Penis (tissue), 1 donor: ENCODE results near the genes HES2, ESPN, CAMTA1, VAMP3 and TNFRSF9.

DNA sequence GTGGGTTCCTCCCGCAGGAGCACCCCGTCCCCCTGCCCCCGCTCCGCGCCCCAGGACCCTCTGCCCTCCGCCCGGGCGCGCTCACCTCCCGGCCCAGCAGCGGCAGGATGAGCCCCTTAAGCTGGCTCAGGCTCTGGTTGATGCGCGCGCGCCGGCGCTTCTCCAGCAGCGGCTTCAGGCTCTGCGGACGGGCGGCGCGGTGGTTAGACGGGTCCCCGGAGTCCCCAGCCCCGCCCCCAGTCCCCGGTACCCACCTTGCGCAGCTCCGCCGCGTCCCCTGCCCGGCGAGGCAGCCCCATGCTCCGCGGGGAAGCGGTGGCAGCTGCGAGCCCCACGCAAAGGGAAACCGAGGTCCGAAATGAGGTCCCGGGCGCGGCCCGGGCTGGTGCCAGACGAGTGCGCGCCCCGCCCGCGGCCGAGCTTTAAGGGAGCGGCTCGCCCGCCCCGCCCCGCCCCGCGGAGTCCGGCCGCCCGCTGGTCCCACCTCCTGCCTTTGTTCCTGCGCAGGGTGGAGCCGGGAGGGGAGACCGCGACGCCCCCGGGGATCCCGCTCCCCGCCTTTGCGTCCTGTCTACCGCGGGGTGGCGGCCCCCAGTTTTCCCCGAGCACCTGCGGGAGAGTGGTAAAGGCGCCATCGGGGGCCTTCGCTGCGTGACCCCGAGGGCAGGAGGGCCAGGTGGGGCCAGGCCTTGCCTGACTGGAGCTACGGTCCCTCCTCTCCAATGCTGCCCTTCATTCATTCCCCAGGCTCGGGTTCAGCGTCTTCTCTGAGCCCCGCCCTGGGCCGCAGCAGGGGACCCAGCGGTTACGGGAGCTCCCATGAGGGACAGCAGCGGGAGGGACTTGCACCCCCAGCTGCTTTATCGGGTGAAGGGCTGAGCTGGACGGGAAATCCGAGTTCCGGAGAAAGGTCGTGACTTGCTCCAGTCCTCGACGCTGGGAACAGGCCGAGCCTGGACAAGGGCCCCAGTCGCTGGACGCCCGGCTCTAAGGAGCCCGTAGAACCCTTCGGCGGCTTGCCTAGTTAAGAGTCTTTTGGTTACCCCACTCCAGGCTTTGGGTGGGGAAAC, at the start of gene HES2:
TSS of gene HES2 (minus strand) at position 398 of the 1,070 bp plus-strand sequence.
- PRO-cap = unidirectional peak, minus-strand start at position 398 of the sequence; bidirectional peak, plus-strand start at position 405 of the sequence, minus-strand start at position 398 of the sequence

GRCh38 chr1:6424115-6424855, at the start of gene ESPN:
TSS of gene ESPN (plus strand) at chr1:6424776.
- PRO-cap = unidirectional peak, plus-strand start at chr1:6424776

DNA sequence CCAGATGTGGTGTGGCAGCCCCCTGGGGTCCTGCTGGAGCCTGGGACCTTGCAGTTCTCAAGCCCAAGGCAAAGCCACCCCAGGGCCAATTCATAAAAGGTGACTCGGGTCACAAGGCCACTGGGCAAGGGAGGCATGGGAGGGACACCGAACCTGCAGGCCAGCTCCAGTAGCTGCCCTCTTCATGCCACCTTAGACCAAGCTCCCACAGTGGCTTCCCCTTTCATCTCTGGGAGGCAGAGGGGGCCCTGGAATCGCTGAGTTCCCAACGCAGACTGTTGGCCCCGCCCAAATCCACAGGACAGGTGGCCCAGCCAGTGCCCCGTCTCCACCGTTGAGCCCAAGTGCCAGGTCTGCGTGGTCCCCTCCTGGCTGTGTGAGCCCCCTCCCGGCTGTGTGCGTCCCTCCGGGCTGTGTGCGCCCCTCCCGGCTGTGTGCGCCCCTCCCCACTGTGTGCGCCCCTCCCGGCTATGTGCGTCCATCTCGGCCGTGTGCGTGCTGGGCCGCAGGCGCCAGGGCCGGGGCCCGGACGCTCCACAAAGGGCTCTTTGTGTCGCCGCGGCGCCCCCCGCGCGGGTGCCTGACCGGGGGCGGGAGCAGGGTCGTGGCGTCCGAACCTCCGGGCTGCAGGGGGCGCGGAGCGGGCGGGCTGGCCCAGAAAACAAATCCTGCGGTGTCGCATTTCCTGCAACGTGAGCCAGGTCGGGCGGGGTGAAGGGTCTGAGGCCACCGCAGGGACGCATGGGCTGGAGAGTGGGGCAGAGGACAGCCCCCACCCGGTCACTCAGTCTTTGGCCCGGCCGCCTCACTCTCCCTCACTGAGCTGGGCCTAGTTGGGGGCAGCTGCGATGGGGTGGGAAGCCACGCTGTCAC, 19.0 kb downstream of the TNFRSF25 start:
- PRO-cap = no peak

- PRO-cap = no peak
Observed at GRCh38 chr1:6461031-6461520, 4.9 kb downstream of the TNFRSF25 start.

GRCh38 chr1:6464202-6465016, 1.6 kb downstream of the TNFRSF25 start:
- PRO-cap = no peak

GRCh38 chr1:6496202-6496791, 4.8 kb upstream of the PLEKHG5 start:
- PRO-cap = no peak

GRCh38 chr1:6506099-6506586, 14.7 kb upstream of the PLEKHG5 start:
- PRO-cap = no peak

GRCh38 chr1:6585713-6586240, 6.0 kb downstream of the ZBTB48 start:
- PRO-cap = no peak

DNA sequence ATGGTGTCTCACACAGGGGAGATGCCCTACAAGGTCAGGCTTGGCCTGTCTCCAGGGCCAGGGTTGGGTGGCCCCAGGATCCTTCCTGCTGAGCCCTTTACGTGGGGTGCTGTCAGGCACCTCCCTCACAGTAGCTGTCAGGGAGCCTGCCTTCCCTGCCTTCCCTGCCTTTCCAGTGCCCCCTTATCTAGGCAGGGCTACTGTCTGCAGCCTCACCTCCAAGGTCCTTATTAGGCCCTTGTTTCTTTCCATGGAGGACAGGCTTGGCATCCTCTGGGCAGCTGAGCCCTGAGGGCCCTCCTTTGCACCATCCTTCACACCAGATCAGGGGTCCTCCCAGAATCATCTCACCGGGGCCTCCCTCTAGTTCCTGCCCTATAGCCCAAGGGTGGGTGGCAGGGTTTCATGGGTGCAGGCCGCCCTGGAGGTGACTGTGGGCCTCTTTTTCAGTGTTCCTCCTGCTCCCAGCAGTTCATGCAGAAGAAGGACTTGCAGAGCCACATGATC, 7.0 kb downstream of the ZBTB48 start:
- PRO-cap = no peak

DNA sequence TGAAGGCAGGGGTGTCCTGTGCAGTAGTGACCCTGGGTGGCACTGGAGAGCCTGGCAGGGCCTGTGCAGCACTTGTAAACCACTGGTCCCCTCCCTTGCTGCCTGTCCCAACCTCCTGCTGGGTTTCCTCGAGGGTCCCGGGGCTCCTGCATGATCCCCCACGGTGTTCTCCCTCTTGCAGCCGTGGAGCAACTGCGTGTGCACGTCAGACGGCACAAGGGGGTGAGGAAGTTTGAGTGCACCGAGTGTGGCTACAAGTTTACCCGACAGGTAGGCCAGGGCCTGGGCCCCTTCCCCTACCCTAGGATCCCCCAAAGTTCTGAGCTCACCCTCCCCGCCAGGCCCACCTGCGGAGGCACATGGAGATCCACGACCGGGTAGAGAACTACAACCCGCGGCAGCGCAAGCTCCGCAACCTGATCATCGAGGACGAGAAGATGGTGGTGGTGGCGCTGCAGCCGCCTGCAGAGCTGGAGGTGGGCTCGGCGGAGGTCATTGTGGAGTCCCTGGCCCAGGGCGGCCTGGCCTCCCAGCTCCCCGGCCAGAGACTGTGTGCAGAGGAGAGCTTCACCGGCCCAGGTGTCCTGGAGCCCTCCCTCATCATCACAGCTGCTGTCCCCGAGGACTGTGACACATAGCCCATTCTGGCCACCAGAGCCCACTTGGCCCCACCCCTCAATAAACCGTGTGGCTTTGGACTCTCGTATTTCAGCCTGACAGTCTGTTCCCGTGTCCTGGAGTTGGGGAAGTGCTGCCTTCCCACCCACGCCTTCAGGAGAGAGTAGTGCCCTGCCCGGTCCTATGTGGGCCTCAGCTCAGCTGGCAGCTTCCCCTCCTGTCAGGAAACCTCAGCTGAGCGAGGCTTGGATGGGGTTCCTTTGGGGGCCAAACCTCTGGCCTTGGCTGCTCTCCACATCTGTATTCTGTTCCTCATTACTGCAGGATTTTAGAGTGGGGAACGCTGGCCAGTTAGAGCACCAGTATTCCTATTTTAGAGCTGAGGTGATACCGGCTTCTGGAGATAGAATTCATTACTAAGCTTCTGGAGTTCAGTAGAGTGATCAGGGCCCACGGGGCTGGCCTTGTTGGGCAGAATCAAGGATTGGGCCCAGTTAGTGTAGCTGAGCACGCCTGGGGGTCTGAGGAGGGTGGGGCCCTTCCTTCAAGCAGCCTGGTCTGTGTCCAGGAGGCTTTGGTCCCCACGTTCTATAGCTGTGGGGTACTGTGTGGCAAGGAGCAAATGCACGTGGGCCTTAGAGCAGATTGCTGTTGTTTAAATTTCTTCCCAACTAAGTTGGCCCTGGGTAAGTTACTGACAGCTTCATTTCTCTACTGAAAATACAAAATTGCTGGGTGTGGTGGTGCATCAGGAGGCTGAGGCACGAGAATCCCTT, 9.3 kb downstream of the ZBTB48 start:
- PRO-cap = no peak

DNA sequence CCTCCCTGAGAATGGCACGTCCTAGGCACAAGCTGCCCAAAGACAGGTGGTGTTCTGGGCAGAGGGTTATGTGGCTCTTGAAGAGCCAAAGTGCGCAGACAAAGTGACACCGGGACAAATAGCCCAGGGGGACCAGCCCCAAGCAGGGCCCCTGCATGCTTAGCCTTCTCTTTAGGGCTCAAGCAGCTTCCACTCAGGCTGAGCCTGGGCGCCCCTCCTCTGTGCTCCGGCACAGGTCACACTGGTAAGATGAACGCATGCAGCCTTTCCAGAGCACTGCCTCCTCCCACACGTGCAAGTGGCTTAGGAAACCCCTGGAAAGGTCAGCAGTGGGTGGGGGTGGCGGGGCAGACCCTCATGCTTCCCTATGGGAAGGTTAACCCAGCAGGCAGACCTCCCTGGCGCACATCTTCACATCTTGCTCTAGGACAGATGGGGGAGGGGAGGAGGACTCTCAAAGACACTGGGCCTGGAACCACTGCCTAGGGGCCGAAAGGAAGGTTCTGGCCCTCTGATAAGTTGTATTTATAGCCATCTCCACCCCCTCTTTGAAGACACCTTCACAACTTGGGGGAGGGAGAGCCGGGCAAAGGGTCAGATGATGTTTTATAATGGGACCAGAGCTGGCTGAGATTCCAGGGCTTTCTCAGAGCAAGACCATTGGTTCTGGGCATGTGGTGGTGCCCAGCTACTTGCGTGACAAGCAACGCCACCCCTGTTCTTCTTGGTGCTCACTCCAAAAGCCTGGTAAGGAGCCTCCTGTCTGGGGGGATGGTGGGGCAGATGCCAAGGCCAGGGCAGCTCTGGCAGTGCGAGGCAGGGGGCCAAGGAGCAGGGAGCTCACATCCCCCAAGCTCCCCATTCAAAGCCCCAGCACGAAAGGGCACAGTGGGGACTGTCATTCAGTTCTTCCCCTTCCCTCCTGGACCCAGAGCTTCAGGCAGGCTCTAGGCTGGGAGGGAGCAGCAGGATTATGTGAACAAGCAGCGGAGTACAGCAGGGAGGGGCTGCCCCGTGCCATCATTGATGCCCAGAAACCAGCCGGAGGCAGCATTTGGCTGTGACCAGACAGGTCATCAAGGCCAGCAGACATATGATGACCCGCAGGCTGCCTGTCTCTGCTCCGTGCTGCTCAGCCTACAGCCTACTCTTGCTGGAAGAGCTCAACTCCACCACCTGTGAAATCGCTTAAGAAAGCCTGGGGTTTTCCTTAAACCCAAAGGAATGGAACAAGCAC, 5.4 kb downstream of the KLHL21 start:
- PRO-cap = no peak

DNA sequence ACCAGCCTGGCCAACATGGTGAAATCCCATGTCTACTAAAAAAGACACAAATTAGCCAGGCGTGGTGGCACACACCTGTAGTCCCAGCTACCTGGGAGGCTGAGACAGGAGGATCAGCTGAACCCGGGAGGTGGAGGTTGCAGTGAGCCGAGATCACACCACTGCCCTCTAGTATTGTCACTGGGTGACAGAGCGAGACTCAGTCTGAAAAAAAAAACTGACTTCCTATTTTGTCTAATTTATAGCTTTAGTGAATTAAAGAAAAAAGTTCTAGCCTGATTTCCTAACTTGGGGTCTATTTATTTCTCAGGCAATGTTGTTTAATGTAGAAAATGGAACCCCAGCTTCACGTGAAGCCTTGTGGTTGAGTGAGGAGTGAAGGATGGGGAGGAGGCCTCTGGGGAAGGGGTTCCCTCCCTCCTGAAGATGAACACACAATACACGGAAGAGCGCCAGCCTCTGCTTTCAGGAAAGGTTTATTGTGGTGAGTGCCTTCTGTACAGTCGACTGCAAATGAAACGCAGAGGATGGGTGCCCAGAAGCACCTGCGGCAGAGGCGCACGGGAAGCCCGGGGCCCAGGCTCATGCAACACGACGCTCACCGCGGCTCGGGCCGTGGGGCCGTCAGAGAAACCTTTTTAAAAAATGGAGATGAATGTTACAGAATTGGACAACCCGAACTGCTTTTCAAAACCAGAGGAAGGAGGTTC, 9.2 kb downstream of the THAP3 start:
- PRO-cap = no peak

- PRO-cap = bidirectional peak, plus-strand start at chr1:6785344, minus-strand start at chr1:6784982; unidirectional peak, plus-strand start at chr1:6785454
Observed at GRCh38 chr1:6785199-6785958, at the start of gene CAMTA1. TSS of gene CAMTA1 (plus strand) at chr1:6785454.

DNA sequence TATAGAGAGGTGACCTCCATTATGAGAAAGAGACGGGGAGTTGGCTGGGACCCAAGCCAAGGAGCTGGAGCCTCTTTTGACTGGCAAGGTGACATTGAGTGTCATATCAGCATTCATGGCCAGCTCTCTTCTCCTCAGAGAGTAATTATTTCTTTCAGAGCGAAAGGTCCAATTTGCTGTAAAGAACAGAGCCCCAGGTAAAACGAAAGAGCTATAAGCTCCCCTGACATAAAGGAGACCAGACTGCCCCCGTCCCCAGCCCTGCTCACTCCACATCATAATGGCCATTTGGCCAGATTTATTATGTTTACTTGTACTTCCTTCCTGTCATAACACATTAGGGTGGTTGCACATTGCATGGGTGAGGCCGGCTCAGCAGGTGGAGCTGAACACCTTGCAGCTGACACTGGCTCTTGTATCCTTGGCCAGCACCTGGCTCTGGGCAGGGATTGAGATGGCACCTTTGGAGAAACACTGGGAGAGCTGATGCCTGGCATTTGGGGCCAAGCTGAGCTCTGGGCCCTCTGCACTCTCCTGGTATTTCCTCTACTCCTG, 403.9 kb upstream of the VAMP3 start:
- PRO-cap = no peak

- PRO-cap = no peak
Observed at GRCh38 chr1:7401801-7402550, 369.1 kb upstream of the VAMP3 start.

- PRO-cap = no peak
Observed at GRCh38 chr1:7543252-7543641, 227.8 kb upstream of the VAMP3 start.

DNA sequence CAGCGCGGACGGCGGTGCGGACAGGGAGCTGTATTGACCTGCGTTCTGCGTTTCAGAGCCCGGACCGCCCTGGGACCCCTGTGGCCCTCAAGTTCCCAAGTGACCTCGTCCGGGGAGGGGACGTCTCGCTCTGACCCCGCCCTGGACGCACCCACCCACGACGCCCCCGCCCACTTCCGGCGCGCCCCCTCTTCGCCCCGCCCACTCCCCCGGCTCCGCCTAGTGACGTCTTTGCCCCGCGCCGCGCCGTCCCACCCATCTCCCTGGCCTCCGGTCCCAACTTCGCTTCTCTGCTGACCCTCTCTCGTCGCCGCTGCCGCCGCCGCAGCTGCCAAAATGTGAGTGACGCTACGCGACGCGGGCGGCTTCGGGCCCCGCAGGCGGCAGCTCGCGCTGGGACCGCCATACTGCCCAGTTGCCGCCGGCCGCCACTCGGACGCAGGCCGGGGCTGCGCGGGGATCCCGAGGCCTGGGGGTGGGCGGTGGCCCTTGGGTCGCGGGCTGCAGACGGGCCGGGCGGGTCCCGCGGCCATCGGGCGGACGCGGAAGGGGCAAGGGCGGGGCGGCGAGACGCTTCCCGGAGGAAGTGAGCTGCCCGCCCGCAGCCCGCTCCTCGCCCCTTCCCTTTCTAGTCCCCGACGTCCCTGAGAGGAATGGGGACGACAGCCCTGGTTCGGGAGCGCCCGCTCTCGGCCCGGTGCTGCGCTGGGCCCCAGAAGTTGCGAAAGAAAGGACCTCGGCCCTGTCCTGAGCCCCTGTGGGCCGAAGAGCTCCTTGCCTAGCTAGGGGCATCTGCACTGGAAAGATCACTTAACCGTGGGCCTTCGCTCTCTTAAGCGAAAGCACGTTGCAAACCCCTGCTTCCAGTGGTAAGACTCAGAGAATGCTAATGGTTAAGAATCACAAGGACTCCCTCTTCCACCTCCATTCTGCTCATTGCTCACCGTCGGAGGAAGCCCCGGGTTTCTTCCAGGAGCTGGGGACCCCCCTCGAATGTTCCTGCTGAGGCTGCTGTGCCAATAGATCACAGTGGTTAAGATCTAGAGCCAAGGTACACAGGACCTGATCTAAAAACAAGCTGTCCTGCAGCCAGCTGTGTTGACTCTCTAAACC, at the start of gene VAMP3:
TSS of gene VAMP3 (plus strand) at position 249 of the 1,113 bp plus-strand sequence.
- PRO-cap = bidirectional peak, plus-strand start at position 258 of the sequence, minus-strand start at position 101 of the sequence

DNA sequence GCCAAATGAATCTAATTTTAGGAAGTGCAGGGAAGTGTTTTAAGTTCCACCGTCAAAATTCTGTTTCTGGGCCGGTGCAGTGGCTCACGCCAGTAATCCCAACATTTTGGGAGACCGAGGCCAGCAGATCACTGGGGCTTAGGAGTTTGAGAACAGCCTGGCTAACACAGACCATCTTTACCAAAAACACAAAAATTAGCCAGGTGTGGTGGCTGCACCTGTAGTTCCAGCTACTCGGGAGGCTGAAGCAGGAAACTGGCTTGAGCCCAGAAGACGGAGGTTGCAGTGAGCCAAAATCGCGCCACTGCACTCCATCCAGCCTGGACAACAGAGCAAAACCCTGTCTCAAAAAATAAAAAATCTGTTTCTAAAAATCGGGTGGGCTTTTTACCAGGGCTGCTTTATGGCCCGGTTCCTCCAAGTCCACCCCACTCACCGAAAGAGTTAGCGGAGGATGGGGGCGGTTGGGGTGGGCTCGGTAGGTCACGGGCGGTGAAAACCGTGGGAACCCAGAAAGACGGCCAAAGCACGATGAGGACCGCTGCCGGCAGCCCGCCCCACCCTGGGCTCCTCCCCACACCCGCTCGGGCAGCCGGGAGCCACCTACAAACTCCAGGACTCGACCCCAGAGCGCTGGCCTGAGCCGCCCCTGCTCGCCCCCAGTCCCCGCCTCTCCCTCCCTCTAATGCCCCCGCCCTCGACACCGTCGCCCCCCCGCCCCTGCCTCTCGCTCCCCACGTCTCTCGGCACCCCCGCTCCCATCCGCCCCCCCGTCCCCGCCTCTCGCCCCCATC, 929 bp upstream of the PER3 start:
- PRO-cap = bidirectional peak, plus-strand start at position 608 of the sequence, minus-strand start at position 533 of the sequence

GRCh38 chr1:7885486-7885995, 32.7 kb upstream of the UTS2 start:
- PRO-cap = no peak

DNA sequence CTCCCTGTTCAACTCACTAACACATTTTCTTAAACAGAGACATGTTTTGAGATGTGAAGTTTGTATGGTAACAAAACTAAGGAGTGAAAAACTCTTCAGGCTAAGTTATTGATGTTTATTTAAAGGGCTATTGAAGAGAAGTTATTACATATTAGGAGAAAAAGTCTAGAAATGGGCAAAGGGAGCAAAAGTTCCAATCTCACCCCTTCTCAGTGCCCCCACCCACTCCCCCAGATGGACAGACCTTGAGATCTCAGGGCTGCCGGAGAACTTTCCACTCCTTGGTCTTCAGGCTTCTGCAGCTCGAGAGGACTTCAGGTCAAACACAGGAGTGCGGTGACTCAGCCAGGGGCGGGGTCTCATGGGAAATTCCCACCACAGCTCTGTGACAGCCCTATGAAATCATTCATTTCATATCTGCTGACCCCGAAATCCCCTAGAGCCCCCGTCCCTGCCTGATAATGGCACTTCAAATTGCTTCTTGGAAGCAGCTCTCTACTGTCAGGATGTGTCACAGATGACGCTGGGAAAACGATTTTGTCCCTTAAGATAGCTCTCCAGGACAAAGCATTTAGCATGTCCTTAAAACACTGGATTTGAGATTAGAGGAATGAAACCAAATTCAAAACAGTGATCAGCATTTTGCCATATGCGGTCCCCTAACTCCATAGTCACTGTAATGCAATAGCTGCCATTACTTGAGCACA, at the start of gene TNFRSF9:
TSS of gene TNFRSF9 (minus strand) at position 300 of the 707 bp plus-strand sequence.
- PRO-cap = unidirectional peak, minus-strand start at position 298 of the sequence